Metastatic Breast Carcinoma in the Brain (tissue), 10 donors: ENCODE results near the genes TJP1 and SLC12A6.

GRCh38 chr15:29821847-29822746, at the start of gene TJP1:
Gene TJP1 (minus strand): TSS chr15:29822468.
- PRO-cap, 10 experiments = peak in 10 of 10 experiments; most common plus-strand start chr15:29822225 (in 10); most common minus-strand start chr15:29822114 (in 7)

DNA sequence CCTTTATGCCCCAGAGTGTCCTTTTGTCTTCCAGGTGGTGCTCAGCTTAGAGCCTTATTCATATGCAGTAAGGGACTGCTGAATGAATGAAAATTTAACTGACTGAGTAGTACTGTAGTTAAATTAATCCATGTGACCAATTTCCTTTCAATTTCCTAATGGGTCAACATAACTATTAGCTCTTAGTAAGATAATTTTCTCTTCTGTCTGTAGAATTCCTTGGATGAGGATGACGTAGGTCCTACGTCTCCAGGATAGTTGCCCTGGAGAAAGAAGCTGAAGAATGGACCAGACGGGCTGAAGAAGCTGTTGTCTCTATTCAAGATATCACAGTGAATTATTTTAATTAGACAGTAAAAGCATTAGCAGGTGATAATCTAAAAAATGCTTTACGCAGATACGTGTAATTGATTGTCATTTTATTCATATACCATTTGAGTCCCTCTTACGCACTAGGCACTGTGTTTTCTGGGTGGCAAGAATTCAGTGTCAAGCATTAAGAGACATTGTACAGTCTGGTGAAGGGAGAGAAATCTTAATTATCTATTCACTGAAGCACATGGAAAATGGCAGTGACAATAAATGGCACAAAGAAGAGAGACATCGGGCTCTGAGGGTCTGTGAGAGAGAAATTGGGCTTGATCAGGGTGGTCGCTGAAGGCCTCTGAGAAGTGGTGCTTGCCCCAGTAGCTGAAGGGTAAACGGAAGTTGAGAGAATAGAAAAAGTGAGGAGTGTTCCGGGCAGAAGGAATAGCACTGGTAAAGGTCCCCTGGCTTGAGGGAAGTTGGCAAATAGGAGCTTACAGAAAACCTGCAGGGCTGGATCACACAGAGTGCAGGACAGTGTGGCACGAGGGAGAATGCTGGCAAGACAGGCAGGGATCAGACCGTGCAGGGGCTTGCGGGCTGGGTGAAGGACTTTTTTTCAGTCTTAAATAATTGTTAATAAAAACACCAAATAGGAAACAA, 63.8 kb upstream of the GOLGA8R start:
- PRO-cap, 10 experiments = no peak in any of the 10 experiments

- PRO-cap, 10 experiments = no peak in any of the 10 experiments
Observed at GRCh38 chr15:30940297-30940798, 36.6 kb downstream of the FAN1 start.

DNA sequence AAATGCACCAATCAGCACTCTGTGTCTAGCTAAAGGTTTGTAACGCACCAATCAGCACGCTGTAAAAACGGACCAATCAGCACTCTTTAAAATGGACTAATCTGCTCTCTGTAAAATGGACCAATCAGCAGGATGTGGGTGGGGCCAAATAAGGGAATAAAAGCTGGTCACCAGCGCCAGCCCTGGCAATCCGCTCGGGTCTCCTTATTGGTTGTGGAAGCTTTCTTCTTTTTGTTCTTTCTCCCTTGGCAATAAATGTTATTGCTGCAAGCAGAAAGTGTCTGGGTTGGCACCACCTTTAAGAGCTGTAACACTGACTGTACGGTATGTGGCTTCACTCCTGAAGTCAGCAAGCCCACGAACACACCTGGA, 13.4 kb downstream of the TRPM1 start:
- PRO-cap, 10 experiments = no peak in any of the 10 experiments

DNA sequence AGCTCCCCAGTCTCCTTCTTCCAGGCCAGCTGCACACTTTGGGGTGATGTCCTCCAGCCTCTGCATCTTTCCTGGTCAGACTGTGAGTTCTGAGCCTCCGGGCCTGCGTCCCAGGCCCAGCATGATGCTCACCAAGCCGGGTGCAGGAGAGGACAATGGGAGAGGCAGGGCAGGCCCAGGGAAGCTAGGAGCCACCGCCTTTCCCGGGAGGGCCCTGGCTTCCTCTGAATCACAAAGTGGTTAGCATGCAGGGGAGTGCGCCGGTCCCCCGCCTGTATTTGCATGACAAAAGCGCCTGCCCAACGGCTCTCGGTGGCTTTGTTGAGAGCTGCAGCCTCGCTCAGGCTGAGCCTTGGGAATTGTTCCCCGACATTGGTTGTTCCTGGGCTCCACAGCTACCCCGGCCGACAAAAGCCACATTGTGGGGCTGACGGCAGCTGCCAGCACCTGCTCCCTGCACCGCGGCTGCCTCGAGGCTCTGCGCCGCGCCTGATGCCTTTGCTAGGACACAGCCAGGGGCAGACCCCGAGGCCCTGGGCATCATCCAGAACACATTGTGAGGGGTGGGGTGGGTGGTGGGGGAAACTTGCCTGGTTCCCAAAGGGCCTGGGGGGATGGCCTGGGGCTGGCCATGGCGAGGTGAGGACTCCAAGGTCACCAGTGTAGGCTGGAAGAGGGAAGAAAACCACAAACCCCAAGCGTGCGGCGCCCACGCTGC, 20.0 kb upstream of the KLF13 start:
- PRO-cap, 10 experiments = no peak in any of the 10 experiments

- PRO-cap, 10 experiments = no peak in any of the 10 experiments
Observed at GRCh38 chr15:31375171-31375329, 48.4 kb downstream of the KLF13 start.

- PRO-cap, 10 experiments = no peak in any of the 10 experiments
Observed at GRCh38 chr15:32684275-32684739, 33.5 kb upstream of the GREM1 start.

- PRO-cap, 10 experiments = peak in 1 of 10 experiments; most common minus-strand start chr15:32719300 (in 1)
Observed at GRCh38 chr15:32719121-32719819, 1.5 kb downstream of the GREM1 start.

DNA sequence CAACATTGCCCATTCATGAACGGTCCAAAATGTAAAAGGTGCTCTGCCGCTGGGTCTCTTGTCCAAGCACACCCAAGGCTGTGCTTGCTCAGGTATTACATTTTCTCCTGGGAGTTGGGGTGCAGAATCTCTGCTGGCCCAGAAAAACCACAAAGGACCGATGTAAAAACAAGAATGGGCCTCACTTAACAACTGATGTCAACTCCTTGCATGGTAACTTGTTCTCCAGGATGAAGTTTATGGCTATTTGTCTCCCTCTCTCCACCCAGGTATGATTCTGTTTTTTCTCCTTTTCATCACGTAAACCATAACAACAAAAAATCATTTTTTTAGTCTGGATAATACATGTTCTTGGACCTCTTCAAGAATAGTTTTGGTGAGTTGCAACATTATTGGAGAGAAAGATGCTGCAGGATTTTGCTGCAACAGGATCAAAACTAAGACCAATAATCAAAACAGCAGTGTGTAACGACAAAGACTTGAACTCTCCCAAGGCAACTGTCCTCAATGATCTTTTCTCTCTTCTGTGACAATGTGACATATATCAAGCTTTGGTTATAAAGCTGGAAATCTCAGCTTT, 55.7 kb downstream of the GREM1 start:
- PRO-cap, 10 experiments = no peak in any of the 10 experiments

- PRO-cap, 10 experiments = no peak in any of the 10 experiments
Observed at GRCh38 chr15:32798548-32799251, 80.9 kb downstream of the GREM1 start.

GRCh38 chr15:32889315-32890002, 171.7 kb downstream of the GREM1 start:
- PRO-cap, 10 experiments = no peak in any of the 10 experiments

DNA sequence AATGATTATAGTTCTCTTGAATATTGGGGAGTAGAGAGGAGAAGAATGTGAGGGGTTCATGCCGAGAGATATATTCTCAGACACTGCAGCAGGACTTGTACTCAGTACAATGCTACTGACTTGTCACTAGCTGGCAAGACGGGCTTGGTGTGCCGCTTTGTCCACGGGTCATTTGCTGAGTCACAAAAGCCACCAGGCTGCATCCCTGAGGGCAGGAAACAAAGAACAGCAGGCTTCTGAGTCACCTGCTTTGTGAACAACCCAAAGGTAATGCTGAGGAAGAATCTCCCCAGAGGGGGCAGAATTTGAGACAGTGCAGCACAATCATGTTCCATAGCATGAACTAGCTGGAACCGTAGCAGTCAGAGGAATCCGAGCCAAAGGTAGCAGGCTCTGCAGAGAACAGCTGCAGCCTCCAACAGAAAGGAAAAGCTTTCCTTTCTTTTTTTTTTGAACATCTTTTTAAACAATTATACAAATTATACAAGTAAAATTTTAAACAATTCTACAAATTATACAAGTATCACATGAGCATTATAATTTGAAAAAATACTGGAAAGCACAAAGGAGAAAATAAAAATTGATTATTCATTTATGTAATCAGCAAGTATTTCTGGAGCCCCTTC, 7.4 kb upstream of the FMN1 start:
- PRO-cap, 10 experiments = peak in 3 of 10 experiments; most common plus-strand start position 292 of the sequence (in 3); most common minus-strand start position 151 of the sequence (in 1)

DNA sequence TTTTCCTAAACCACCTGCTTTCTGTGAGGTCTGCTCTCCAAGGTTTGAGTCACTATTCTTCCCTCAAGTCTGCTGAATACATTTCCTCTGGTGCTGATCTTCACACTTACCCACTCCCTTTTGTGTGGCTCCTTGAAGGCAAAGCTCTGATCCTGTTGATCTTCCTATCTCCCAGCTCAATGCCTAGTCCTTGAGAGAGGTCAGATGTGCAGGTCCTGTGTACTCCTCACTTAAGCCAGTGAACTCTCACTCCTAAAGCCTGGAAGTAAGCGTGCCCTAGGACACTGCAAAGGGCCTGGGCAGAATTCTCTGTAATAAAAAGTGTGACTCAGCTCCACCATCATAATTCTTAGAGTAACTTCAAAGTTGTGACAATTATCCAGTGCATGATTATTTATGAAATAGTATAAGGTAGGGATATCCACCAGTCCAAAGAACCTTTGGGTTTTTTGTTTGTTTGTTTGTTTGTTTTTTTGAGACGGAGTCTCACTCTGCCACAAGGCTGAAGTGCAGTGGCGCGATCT, 112.0 kb upstream of the CHRM5 start:
- PRO-cap, 10 experiments = no peak in any of the 10 experiments

DNA sequence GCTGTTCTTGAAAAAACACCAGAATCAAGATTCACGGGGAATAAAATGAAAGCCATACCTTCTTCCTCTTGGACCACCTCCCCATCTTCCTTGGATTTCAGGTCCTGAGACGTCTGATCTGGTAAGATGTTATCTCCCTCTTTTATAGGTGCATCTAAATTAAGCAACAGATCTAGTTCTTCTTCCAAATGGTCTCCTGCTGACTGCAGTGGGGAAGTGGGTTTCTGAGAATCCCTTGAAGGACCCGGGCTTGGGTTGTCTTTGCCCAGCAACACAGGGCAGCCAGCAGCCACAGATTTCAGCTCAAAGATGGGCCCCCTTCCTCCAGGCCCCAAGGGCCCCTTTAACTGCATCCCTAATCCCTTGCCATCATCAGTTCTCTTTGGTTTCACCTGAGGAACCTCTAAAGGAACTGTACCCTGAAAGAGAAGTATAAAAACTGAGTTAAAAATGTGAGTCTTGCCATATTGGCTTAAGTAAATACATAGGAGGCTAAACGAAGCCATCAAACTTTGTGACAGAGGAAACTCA, 100.8 kb upstream of the CHRM5 start:
- PRO-cap, 10 experiments = no peak in any of the 10 experiments

- PRO-cap, 10 experiments = no peak in any of the 10 experiments
Observed at GRCh38 chr15:34002796-34003393, 34.6 kb downstream of the CHRM5 start.

GRCh38 chr15:34337598-34338452, at the start of gene SLC12A6:
Gene SLC12A6 (minus strand): TSS chr15:34337781.
- PRO-cap, 10 experiments = peak in 9 of 10 experiments; most common plus-strand start chr15:34338177 (in 4); most common minus-strand start chr15:34337940 (in 5)

GRCh38 chr15:34378988-34379918, 12.3 kb upstream of the LPCAT4 start:
- PRO-cap, 10 experiments = no peak in any of the 10 experiments

GRCh38 chr15:34584342-34584858, 949 bp upstream of the GOLGA8B start:
- PRO-cap, 10 experiments = no peak in any of the 10 experiments

DNA sequence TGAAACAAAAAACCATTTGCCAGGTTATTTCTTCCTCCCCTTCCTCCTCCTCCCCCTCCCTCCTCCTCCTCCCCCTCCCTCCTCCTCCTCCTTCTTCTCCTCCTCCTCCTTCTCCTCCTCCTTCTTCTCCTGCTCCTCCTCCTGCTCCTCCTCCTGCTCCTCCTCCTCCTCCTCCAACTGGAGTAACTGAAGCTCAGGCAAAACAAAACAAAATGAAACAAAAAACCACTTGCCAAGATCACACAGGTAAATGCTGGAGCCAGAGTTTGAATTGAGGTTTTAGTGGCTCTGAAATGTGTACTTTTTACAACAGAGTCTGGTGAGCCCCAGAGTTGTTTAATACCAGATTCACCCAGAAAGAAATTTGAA, 31.3 kb upstream of the ZNF770 start:
- PRO-cap, 10 experiments = peak in 1 of 10 experiments; most common plus-strand start position 228 of the sequence (in 1)

DNA sequence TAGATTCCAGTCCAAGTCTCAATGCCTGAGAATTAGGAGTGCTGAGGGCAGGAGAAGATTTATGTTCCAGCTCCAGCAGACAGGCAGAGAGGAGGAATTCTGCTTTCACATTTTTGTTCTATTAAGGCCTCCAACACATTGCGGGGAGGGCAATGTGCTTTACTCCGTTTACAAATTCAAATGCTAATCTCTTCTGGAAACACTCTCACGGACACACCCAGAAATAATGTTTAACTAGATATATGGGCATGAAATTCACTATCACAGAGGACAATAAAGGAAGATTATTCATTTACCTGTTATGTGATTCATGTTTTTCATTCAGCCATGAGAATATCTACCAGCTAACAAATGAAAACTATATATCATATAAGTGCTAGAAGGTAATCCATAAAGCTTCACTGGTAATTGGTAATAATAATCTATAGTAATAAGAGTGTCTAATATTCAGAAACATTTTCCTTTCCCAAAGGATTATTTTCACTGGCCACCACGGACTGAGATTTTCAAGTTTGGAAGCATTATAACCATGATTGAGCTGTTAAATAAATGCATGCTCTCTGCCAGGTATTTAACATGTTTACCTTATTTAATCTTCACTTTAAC, 53.8 kb downstream of the DPH6 start:
- PRO-cap, 10 experiments = no peak in any of the 10 experiments